BE2C (cell line): ENCODE results near the genes STARD13 and RFC3.

DNA sequence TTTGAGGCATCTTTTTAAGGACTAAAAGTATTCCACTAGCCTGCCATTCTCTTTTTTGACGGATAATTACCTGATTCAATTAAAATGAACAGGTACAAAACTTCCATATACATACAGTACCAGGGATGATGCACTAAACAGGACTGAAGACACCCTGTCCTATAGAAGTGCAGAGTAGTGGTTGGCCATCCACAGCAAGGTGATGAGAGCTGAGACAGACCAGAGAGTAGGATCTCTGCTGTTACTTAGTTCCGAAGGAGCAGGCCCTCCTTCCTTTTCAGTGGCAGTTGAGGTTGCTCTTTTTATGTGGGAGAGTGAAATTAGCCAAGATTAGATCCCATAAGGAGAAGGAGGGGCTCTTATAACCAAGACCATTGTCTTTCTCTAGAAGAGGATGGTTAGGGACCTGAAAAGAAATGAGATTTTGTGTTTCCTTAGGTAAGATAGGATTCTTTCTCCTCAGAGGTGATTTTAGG is 4.0 kb downstream of the PDS5B start:
- RRBS, result no CpG with 5 or more reads among the region's 2 CpGs

DNA sequence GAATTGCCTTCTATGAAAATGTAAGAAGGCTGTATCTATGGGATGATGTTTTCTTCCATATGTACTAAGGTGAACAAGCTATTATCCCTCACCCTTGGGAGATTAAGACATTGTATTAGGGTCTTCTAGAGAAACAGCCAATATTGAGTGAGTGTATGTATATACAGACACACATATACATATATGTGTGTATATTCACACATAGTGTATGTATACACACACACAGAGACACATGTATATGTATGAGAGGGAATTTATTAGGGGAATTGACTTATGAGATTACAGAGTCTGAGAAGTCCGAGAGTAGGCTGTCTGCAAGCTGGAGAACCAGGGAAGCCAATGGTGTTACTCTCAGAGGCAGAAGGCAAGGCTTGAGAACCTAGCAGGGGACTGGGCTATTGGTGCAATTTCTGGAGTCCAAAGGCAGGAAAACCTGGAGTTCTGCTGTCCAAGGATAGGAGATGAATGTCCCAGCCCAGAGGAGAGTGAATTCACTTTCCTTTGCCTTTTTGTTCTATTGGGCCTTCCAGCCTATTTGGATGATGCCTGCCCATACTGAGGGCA is 86.0 kb downstream of the PDS5B start:
- RRBS, result no CpG with 5 or more reads among the region's 1 CpG

GRCh38 chr13:32774683-32775403 is 188.6 kb downstream of the PDS5B start:
- RRBS, result no CpG with 5 or more reads among the region's 8 CpGs

DNA sequence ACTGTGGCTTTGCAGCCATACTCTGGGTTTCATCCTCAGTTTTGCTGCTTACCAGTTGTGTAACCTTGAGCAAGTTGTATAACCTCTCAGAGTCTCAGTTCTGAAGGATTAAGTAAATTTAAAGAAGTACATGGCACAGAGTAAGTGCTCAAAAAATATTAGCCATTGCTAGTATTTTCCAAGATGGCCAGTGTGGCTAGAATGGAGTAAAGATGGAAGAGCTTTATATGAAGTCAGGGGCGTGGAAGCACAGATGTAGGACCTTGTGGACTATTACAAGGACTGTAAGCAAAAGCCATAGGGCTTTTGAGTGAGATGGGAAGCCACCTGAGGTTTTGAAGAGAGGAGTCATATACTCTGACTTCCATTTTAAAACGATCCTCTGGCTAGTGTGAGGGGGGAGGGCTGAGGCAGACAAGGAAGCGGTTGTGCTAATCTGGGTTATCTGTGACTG is 203.7 kb downstream of the PDS5B start:
- RRBS, result no CpG with 5 or more reads among the region's 3 CpGs

DNA sequence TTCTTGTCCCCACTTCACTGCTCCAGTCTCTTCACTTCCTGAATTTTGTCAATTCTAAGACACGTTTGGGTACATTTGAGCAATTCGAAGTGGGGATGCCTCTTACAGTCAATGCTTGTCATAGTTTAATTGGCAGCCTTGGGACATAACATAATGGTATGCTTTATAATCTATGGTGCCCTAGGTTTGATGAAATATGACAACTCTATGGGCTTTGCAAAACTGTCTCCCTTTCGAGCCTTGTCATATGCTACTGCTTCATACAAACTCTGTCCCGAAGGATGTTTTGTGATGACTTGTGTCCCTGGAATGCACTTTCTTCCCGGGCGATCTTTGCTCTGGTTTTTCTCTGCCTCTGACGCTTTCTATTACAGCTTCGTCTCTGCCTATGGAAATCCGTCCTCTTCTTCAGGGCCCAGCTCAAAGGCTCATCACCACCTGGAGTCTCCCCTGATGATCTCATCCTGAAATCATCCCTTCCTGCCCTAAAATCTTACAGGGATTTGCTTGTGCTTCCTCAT is 191.6 kb upstream of the KL start:
- RRBS, result no CpG with 5 or more reads among the region's 9 CpGs

DNA sequence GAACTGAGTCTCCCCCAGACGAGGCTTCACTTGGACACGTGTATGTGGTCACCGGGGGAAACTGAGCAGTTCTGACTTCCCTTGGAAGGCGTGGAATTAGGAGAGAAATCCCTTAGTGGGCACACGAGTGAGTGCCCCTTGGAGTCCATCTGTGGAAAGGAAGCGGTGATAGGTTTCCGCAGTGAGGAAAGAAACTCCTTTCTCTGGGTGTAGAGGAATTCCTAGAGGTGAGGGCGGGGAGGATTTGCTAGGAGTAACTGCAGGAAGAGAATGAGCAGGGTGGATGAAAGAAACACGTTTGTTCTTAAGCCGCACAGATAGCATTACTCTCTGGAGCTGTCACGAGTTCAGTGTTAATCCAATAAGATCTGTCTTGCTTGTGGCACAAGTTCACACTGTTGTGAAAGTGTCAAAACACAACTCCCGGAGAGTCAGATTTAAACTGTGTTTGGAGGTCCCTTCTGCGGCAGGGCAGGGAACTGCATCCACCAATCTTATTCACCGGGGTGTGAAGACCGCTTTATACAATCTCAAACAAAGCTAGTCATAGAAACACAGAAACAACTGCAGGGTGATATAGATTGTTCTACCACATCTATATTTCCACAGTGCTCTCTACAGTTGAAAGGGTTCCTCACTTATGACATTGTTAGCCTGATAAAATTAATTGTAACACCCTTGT is 1.3 kb downstream of the KL start:
- RRBS, result 95% methylated on average over 2 of the region's 15 CpGs

DNA sequence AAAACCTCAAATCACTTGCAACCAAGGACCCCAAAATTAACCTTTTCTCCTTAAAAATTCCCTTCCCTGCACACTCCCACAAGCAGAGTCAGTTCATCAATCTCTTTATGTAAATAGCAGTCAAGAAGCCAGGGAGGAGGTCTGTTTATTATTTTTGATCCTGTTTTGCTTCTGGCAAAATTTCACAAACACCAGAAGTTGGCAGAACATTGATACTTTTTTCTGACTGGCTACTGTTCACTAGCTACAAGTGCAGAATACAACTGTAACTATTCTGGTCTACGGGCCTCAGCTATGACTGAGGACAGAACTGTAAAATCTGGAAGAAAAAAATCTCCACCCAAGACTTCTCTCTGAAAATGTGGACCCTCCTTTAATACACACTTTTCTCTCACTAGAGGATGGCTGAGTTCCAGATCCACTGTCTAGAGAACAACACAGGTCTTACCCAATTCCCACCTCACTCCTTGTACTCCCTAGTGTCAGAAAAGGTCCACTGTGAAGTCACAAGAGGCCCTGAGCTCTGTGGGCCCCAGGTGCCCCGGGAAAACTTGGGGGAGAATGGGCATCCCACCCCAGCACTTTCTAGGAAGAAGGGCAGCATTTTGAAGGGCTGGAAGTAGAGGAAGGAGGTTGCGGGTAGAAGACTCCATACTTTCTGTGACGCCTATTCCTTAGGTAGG is 14.5 kb downstream of the STARD13 start:
- RRBS, result no CpG with 5 or more reads among the region's 4 CpGs

GRCh38 chr13:33285402-33286238 is at the start of gene STARD13:
STARD13 (minus strand) TSS chr13:33285755.
- RRBS, result 8% methylated on average over 3 of the region's 21 CpGs

DNA sequence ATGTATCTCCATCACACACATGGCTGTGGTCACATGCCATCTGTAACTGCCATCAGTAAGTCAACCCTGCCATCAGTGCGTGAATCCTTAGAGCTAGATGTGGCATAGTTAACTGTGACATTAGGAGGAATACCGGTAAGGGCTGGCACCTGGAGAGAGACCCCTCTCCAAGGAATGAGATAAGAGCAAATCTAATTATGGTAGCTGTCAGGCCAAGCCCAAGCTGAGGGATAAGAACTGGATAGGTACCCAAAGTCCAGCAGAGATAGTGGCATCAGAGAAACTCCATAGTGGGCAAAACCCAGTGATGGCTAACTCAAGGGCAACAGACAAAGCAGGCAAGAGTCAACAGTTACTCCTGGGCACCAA is 28.4 kb upstream of the STARD13 start:
- RRBS, result no CpG with 5 or more reads among the region's 2 CpGs

DNA sequence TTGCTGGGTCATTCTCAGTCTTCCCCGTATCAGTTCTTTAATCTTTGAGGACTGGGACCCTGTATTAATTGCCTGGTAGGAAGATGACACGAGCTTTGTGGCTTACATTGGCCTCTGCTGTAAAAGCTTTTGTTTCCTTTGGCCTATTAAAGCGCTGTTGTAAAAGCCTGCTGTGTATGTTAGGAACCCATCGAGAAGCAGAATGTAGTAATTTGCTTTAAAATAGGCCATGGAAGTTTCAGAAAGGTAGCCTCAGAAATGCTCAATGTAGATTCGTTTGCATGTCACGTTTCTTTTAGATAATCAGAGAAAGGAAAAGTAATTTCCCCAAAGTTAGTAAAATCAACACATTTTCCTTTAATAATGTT is 257.5 kb upstream of the STARD13 start:
- RRBS, result no CpG with 5 or more reads among the region's 6 CpGs

DNA sequence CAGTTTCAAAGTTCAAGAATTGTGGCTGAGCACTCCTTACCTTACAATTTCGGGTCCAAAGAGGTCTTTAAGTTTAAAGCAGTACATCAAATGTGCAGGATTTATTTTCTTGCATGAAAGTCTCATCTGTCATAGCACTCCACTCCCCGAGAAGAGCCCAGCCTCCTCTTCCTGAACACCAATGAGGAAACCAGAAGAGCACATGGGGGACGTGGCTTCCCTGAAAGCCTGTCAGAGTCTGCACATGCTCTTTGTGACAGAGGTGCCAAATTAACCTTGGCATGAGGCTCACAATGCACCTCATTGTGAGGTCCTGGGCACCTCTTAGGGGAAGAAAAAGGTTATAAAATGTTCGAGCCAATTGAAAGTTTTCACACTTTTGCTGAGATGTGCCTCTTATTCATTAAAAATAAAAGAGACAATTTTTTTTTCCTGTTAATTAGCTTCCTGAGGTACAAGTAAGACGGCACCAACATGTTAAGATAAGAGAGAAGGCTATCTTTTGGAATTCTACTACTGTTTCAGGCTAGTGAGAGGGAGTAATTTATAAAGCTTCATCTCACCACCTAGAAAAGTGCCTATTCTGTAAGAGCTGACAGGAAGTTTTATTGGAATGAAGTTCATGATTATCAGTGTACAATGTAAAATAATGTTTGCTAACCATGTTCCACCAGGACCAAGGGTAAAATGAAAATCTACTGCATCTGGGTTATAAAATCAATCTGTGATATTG is 141.1 kb upstream of the RFC3 start:
- RRBS, result no CpG with 5 or more reads among the region's 5 CpGs

DNA sequence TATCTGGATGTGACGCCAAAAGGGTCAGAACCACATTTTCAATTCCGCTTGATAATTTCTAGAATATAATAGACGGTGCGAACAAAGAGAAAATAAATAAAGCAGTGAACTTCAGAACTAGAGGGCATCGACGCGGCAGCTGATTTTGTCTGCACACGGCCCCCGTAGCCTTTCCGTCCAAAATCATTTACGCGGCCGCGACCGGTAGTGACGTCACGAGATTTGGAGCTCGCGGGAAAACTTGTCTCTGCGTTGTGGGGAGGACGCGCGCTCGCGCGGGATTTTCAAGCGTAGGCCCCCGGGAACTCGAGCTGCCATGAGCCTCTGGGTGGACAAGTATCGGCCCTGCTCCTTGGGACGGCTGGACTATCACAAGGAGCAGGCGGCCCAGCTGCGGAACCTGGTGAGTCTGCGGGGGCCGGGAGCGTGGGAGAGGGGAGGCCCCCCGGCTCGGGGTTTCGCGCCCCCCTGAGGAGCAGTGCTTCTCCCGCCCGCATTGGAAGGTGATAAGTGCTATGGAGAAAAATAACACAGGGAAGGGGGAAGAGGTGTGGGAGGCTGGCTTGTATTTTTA is at the start of gene RFC3:
Gene RFC3 (plus strand): TSS at position 287 of the 574 bp plus-strand sequence.
- RRBS, result under 1% methylated on average over 12 of the region's 42 CpGs

GRCh38 chr13:33870276-33870858 is 52.4 kb downstream of the RFC3 start:
- RRBS, result no CpG with 5 or more reads among the region's 1 CpG

- RRBS, result no CpG with 5 or more reads among the region's 2 CpGs
These were observed 383.7 kb downstream of the RFC3 start for GRCh38 chr13:34201700-34202073.

- RRBS, result no CpG with 5 or more reads among the region's 4 CpGs
These were observed 126.9 kb downstream of the MAB21L1 start for GRCh38 chr13:35349469-35350084.

GRCh38 chr13:35470443-35471638 is 5.6 kb downstream of the MAB21L1 start:
- RRBS, result 2% methylated on average over 20 of the region's 69 CpGs

GRCh38 chr13:35471647-35472755 is 4.5 kb downstream of the MAB21L1 start:
- RRBS, result no CpG with 5 or more reads among the region's 35 CpGs

GRCh38 chr13:35474616-35475027 is 1.9 kb downstream of the MAB21L1 start:
- RRBS, result no CpG with 5 or more reads among the region's 9 CpGs

DNA sequence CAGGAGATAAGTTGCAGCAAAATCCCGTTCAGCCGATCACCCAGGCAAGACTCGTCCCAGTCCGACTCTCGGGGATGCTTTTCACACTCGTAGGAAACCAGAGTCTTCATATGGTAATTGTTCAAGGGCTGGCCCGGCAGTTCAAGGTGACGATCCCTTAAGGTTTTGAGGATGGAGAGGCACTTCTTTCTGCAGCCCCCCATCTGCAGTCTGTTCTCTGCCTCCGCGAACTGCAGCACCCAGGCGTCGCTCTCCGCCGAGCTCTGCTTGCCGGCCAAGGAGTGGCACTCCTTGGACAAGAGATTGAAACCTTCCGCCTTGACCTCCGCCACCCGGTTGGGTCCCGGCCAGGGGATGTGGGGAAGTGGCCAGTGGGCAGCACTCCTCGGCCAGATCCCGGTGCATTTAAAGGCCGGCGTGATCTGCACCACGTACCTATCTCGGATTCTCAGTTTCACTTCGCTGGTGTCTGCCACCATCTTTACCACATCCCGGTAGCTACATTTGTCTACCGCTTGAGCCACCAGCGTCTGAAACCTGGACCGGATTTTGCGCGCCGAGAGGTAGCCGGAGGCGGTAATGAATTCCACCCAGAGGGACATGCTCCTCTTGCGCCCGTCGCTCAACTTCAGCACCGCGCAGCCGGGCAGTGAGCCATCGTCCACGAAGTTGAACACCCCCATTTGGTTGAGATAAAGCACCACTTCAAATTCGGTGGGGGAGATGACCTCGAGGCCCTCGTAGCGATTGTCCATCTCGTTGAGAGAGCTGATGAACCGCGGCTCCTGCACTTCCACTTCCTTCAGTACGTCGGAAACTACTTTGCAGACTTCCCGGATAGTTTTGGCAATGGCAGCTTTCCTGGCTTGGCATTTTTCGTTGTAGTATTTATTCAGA is 1.0 kb downstream of the MAB21L1 start:
- RRBS, result 2% methylated on average over 25 of the region's 54 CpGs

DNA sequence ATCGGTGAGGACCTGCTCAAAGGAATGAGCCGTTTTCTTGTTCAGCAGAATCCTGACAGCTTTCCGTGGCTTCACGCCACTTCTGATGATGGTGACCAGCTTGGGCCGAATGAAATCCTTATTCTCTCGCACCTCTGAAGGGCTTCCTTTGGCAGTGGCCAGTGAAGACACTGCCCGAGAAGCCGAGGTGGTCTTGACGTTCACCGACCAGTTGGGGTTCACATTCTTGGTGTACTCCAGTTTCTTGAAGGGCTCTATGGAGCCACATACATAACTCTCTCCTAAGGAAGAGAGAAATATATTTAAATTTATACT is 19.3 kb downstream of the DCLK1 start:
- RRBS, result no CpG with 5 or more reads among the region's 10 CpGs